Right lobe of liver (tissue), 4 donors: ENCODE measurements around the gene SIPA1.

DNA sequence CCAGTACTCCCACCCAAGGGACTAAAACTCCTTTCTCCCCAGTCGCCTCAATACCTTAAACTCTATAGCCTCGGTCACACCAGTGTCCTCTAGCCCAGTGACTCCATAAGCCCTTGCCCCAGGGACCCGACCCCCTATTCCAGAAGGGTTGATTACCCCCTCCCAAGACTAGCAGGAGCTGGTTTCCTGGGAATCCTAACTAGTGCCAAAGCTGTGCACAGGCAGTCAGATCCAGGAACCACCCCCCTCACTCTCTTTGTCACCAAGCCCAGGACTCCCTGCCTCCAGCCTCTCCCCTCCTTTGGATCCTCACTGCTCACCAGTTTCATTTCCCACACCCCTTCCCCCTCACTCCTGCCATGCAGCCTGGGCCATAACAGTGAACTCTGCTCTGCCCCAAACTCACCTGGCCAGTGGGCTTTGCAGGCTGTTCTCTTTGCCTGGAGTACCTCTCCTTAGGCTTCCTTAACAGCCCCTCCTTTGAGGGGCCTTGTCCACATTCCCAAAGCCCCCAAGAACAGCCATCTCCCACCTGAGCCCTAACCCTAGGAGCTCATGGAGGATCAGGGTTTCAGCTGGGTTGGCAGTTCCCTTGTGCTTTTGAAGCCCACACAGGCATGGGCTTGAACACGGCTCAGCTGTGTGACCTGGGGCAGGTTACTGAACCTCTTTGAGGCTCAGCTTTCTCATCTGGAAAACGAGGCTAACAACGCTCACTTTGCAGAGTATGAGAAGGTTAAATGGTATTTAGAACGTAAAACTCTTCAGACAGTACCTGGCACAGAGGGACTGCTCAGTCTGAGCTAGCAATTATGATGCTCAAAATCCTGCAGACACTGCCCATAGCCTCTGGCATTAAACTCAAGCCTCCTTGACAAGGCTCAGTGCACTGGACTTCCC lies 9.5 kb downstream of the LTBP3 start:
- PRO-cap, 4 experiments: no peak in any of the 4 experiments
- RAMPAGE, long total RNA, 2 experiments: no peak in any of the 2 experiments

DNA sequence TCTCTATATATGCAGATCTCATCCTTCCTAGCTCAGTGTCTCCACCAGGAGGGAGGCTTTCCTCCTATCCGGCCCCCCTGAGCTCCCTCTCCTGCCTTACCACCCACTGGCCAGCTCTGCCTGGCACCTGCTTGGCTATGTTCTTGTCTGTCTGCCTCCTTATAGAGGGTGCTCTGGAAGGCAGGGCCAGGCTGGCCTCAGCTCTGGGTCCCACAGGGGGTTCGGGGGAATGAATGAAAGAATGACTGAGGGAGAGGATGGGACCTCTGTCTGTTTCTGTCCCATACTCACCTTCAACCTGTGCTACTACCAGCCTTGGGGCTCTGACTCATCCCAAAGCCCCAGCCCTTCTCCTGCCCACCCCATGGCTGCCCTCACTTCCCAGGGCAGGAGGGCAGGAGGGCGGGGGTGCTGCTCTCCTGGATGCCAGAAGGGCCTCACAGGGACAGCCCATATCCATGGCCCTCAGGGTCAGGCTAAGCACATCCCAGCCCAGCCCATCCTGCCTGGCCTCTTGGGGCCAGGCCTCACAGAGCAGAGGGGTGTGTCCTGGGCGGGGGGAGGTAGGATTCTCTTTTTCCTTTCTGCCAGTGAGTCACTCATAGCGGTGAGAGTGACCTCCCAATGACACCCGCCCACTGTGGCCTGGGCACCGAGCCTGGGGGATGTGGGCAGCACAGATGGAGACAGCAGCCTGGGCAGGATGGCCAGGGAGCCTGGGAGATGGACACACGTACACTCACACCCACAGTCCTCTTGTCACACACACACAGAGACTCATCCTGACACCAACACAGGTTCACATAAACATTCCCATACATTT lies 2.5 kb downstream of the LTBP3 start:
- PRO-cap, 4 experiments: peak in 2 of 4 experiments; most common plus-strand start position 674 of the sequence (in 1); most common minus-strand start position 278 of the sequence (in 1)
- RAMPAGE, long total RNA, 2 experiments: no peak in any of the 2 experiments

DNA sequence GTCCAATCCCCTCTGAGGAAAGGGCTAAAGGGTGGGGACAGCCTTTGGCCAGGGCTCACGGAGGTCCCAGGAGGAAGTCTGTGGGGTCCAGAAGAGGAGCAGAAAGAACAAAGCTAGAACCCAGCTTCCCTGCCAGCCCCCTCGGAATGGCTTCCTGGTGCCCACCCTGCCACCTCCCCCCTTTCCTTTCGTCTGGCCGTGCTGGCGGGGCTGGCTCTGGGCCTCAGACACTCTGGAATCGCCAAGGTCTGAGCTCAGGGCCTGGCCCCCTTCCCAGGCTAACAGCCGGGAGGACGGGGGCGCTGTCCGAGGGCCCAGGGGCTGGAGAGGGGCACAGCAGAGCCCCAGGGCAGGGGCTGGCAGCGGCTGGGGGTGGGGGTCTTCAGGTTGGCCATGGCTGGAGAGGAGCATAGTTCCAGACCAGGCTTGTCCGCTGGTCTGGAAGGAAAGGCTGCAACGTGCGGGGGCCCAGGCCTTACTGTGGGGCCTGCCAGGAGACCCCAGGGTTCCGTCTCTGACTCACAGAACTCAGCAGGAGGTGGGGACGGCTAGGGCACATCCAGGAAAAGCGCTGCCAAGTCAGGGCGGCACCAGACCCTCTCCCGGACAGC lies 769 bp upstream of the LTBP3 start:
- PRO-cap, 4 experiments: no peak in any of the 4 experiments
- RAMPAGE, long total RNA, 2 experiments: no peak in any of the 2 experiments

GRCh38 chr11:65565775-65566426 lies 4.4 kb upstream of the ZNRD2 start:
- PRO-cap, 4 experiments: no peak in any of the 4 experiments
- RAMPAGE, long total RNA, 2 experiments: no peak in any of the 2 experiments

DNA sequence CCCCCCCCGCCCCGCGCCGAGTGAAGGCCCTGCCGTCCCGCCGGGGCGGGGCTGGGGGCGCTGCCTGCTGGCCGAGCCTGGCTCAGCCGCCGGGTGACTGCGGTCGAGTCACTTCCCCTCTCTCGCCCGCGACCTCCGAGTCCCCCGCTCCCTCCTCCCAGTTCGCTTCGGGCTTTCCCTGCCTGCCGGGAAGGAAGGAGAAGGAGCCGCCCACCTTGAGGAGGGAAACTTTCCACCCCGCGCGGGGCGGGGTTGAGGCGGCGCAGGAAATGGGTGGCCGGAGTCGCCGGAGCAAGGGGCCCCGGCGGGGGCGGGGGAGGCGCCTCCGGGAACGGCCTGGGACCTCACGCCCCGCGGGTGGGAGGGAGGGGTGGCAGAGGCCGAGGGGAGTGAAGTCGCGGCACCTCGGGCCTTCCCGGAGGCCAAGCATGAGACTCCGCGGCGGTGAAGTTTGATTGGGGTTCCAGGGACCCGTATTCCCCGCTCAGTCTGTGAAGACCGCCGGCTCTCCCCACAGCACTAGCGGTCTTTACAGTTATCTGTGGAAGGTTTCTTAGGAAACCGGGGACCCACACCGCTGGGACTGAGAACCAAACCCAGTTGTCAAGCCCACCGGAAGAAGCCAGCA lies 1.4 kb upstream of the EHBP1L1 start:
- PRO-cap, 4 experiments: peak in 4 of 4 experiments; most common plus-strand start position 376 of the sequence (in 2)
- RAMPAGE, long total RNA, 2 experiments: no peak in any of the 2 experiments

DNA sequence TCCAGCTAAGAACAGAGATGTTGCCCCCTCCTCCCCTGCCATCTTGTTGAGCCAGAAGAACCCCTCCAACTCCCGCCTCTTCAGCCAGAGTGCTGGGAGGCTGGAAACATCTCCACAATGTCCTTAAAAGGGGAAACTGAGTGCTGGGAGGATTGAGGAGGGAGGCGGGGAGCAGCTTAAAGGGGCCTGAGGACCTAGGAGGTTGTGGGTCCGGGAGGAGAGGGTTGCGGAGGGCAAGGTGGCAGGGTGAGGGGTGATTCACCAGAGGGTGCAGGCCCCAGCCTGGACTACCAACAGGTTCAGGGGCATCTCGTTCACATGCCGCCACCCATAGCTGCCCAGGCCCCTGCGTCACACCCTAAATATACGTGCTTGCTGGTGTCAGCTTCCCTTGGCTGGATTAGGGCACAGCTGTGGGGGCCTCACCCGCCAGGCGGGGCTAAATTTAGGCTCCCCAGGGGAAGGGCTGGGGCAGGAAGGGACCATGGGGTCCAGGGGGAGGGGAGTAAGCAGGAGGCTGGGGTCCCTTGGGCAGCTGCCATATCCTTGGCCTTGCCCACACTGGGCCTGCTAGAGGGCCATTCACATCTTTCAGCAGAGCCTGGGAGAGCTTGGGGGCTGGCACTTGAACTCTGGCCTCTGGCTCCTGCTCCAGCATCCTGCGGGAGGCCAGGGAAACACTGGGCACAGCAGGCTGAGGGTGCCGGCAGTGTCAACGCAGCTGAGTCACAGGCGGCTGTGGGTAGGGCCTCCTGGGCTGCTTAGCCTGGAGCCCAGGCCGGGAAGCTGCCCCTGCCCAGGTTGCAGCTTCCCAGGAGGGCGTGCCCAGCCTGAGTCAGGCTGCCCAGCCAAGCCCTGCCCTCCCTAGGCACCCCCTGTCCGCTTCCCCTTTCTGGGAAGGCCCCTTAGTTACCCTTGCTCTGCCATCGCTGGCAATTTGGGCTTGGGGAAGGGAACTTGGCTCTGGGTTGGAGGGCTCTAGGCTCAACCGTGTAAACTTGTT lies 1.3 kb downstream of the EHBP1L1 start:
- PRO-cap, 4 experiments: peak in 4 of 4 experiments; most common plus-strand start position 709 of the sequence (in 2); most common minus-strand start position 301 of the sequence (in 2)
- RAMPAGE, long total RNA, 2 experiments: no peak in any of the 2 experiments

DNA sequence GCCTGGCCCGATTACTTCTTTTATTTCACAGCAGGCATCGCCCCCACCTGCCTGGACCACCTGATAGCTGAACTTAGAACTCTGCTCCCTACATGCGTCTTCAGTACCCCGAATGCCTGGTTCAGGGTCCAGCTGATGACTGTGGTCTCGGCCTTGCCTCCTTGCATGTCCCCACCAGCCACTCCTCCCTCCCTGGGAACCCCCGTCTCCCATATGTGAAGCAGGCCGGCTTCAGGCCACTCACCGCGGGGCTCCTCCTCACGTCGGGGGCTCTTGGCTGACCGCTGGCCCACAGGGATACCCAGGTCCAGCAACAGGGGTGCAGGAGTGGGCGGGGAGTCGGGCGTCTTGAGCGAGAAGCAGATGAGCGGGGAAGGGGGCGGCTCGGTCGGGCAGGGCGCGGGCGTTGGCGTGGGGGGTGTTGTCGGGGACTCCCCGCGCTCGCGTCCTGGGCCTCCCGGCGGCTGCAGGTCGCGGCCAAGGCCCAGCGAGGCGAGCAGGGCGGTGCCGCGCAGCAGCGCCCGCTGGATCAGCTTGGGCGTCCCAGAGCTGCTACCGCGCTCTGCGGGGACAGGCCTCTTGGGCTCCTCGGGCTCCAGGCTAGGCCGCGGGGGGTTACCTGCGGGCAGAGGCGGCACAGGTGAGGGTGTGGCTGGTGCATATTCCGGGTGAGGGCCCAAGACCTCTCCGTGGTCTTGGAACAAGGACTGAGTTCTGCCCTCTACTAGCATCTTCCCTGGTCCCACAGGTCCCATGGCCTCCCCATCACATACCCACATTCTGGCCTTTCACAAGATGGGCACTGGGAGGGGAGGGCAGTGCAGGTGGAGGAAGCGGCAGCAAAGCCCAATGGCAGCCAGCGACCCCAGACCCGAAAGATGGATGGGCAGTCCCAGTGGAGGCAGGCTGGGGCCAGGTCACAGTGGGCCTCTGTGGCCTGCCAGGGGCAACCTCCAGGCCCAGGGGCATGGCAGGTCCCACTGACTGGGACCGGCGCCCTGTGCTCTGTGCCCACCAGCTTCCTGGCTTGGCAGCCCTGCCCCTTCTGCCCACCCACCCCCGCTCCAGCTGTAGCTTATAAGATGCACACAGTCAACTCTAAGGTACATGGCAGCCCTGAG lies 3.9 kb upstream of the KCNK7 start:
- PRO-cap, 4 experiments: peak in 3 of 4 experiments; most common plus-strand start position 606 of the sequence (in 2); most common minus-strand start position 877 of the sequence (in 1)
- RAMPAGE, long total RNA, 2 experiments: no peak in any of the 2 experiments

DNA sequence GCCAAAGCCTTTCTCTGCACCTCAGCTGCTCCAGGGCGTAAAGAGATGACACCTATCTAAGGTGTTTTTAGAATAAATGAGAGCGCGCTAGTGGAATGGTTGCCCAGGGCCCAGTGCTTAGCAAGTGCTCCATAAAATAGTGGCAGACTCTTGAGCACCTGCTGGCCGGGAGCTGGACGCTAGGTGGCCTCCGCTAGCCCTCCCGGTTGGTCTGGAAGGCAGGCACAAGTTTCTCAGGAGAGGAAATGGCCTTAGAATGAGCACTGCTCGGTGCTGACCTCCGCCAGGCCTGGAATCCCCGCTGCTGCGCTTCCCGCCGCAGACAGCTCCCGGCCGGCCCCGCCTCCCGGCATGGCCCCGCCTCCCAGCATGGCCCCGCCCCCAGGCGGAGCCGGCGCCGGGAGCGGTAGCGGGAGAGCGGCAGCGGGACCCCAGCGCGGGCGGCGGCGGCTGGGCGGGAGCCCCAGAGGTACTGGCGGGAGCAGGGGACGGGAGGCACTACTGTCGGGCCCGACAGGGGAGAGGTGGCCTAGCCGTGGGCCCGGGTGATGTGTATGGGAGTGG lies at the start of gene SIPA1:
TSS of gene SIPA1 (plus strand) at position 388 of the 564 bp plus-strand sequence.
- PRO-cap, 4 experiments: peak in 4 of 4 experiments; most common plus-strand start position 423 of the sequence (in 3); most common minus-strand start position 296 of the sequence (in 3)
- RAMPAGE, long total RNA, 2 experiments: no peak in any of the 2 experiments

- PRO-cap, 4 experiments: peak in 4 of 4 experiments; most common minus-strand start chr11:65711917 (in 4)
- RAMPAGE, long total RNA, 2 experiments: no peak in any of the 2 experiments
Measured at GRCh38 chr11:65711799-65711972, 366 bp upstream of the KAT5 start.

GRCh38 chr11:65849191-65850020 lies 8.6 kb downstream of the CFL1 start:
- PRO-cap, 4 experiments: no peak in any of the 4 experiments
- RAMPAGE, long total RNA, 2 experiments: no peak in any of the 2 experiments

- PRO-cap, 4 experiments: no peak in any of the 4 experiments
- RAMPAGE, long total RNA, 2 experiments: no peak in any of the 2 experiments
Measured at GRCh38 chr11:65850673-65851037, 7.3 kb downstream of the CFL1 start.

DNA sequence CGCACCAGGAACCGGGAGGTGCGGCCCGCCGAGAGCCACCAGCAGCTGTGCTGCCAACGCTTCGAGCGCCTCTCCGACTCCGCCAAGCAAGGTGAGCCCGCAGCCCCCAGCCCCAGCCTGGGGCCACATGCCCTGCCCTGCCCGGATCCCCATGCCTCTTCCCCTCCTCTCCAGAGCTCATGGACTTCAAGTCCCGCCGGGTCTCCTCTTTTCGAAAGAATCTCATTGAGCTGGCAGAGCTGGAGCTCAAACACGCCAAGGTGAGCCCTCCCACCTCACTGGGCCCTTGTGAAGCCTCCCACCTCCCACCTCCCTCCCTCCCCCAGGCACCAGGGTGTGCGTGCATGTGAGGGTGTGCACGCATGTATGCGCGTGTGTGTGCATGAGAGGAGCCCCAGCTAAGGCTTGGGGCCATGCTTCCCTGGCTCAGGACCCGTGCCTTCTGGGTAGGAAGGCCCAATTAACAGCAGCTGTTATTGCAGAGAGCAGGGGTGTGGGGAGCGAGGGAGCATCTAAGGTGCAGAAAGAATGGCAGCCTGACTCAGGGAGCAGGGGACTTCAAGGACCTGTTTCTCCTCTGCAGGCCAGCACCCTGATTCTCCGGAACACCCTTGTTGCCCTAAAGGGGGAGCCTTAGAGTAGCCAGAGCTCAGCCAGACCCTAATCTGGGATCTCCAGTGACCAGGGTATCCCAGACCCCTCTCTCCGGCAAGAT lies 5.1 kb downstream of the CFL1 start:
- PRO-cap, 4 experiments: peak in 1 of 4 experiments; most common minus-strand start position 610 of the sequence (in 1)
- RAMPAGE, long total RNA, 2 experiments: no peak in any of the 2 experiments

DNA sequence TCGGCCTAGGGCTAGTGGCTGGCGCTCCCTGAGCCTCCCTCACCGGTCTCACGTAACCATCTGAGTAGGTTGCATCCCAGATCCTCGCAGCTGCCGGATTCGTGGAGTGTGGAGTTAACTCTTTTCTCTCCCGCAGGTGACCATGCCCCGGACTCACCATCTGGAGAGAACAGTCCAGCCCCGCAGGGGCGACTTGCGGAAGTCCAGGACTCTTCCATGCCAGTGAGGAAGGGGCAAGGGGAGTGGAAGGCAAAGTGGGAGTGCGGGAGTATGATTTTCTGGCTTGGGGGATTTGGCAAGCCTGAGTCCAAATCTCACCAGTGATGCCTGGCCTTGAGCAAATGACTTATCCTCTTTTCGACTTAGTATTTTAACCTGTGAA lies 972 bp downstream of the MUS81 start:
- PRO-cap, 4 experiments: peak in 2 of 4 experiments; most common minus-strand start position 50 of the sequence (in 2)
- RAMPAGE, long total RNA, 2 experiments: no peak in any of the 2 experiments

- PRO-cap, 4 experiments: no peak in any of the 4 experiments
- RAMPAGE, long total RNA, 2 experiments: no peak in any of the 2 experiments
Measured at GRCh38 chr11:65896351-65897256, 3.6 kb downstream of the FOSL1 start.

DNA sequence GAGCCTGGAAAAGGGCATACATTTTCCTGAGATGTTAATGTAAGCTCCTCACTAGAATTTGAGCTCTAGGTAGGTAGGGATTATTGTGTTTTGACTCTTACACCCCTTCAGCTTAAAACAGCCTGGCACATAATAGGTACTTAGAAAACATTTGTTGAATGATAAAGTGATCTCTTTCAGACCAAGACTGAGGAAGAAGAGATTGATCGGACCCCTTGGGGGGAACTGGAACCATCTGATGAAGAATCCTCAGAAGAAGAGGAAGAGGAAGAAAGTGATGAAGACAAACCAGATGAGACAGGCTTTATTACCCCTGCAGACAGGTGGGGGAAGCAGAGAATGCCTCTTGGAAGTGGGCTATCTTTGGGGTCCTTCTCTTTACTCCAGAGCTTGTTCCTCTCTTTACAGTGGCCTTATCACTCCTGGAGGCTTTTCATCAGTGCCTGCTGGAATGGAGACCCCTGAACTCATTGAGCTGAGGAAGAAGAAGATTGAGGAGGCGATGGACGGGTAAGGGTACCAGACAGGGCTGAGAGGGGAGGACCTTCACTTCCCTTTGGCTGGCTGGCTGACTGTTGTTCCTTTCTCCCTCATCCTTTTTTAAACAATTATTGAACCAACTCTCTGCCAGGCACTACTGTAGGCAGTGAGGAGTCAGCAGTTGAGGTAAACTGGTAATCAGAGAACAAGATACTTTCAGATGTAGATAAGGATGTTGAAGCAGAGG lies 6.7 kb upstream of the PACS1 start:
- PRO-cap, 4 experiments: no peak in any of the 4 experiments
- RAMPAGE, long total RNA, 2 experiments: no peak in any of the 2 experiments

GRCh38 chr11:66081352-66081961 lies 11.4 kb downstream of the PACS1 start:
- PRO-cap, 4 experiments: peak in 2 of 4 experiments; most common plus-strand start chr11:66081743 (in 1); most common minus-strand start chr11:66081637 (in 2)
- RAMPAGE, long total RNA, 2 experiments: no peak in any of the 2 experiments

DNA sequence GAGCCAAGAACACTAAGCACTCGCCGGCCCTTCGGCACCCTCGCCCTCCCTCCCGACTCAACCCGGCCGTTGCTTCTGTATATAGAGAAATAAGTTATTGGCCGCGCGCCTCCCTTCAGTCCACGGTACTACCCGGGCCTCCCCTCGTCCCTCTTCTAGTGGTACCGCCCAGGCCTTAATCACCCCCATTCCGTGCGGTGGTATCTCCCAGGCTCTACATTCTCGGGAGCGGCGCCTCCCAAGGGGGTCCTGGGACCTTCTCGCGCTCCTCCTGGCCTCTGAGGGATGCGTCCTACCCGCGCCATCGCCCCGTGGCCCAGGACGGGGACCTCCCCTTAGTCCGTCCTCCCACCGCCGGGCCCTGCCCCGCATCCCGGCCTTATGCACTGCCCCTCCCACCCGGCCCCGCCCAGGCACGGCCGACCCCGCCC lies 1.2 kb upstream of the RAB1B start:
- PRO-cap, 4 experiments: peak in 4 of 4 experiments; most common minus-strand start position 353 of the sequence (in 2)
- RAMPAGE, long total RNA, 2 experiments: no peak in any of the 2 experiments

DNA sequence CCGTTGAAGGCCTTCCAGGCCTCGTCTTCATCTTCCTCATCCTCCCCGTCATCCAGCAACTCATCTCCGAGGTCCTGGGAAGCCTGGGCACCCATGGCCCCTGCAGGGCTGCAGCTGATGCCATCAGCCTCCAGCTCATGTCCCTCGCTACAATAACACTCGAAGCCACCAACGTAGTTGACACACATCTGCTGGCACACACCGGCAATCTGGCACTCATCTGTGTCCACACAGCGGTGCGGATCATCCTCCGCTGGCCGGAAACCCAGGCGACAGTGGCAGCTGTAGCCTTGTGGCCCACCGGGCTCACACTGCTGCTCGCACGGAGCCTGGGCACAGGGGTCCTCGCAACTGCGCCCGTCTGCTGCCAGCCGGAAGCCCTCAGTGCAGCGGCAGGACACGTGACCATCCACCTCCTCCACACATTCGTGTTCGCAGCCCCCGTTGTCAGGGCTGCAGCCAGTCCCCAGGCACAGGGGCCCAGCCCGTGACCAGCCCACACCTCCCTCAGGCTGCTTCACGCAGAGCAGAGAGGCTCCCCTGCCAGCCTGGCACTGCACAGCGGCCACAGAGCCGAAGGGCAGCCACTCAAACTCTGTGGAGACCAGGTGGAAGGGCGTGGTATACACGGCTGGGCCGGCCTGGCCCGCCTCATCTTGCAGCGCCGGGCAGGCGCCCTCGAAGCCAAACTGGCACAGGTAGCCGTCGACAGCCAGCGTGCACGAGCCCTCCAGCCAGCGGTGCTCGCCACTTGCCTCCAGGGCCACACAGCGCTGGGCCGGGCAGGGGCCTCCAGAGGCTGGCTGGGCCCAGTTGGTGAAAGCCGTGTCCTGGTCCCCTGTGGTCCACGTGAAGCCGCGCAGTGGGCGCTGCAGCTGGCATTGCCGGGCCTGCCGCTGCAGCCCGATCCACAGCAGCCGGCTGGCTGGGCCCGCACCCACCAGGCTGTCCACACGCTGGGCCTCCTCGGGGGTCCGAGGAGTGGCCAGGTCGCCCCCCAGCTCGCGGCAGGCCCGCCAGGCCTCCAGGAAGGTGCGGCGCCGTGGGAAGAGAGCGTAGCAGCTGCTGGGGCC lies 640 bp downstream of the CD248 start:
- PRO-cap, 4 experiments: no peak in any of the 4 experiments
- RAMPAGE, long total RNA, 2 experiments: no peak in any of the 2 experiments

GRCh38 chr11:66345674-66346395 lies 931 bp upstream of the BRMS1 start:
- PRO-cap, 4 experiments: no peak in any of the 4 experiments
- RAMPAGE, long total RNA, 2 experiments: start-site peak on the minus strand in 1 of 2 experiments, at chr11:66345793-66345971 at its widest, 15 to 30 reads per replicate

DNA sequence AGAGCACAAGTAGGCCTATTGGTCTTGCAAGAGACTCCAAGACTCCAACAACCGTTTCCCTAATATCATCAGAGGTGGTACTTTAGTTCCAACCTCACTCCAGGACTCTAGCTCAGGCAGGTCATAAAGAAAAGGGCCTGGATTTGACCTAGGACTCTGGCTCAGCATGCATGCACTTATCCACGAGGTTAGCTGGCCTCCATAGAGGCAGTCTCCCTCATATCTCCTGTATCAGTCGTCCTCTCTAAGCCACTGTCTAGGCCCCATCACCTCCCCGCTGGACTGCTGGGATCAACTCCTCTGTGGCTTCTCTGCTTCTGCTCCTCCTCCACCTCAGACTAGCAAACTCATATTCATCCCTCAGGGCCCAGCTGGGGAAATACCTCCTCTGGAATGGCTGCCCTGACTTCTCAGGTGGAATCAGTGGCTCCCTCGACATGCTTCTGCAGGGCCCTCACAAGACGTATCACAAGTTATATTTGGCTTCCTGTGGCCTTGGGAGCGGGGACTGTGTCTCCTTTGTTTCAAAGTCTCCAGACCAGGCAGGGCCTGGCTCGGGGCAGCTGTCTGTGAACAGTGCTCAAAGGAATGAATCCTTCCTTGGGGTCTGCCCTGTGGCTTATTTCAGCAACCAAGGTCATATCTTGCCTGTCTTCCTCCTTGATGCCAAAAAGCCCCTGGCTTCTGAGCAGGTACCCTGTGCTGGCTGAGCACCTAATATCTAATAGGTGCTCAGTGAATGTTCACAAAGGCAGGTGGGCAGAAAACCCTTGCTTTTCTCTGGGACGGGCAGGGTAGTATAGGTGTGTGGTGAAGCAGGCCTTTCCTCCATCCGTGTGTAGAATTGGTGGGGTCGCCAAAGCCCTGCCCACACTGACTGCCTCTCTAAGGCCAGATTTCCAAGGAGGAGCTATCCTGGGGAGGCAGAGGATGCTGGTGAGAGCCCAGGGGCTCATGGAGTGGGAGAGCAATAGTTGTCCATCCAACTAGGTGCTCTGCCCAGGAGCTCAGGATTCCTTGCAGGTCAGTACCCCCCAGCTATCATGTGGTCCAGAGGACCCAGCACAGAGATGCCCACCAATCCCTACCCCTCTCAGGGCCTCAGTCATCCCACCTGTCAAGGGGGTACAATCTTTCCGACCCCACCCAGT lies 9.9 kb downstream of the SLC29A2 start:
- PRO-cap, 4 experiments: no peak in any of the 4 experiments
- RAMPAGE, long total RNA, 2 experiments: no peak in any of the 2 experiments